Measurements from ENCODE around the genes FCHSD2, P2RY2, UCP3, KCNE3 and TPBGL.

DNA sequence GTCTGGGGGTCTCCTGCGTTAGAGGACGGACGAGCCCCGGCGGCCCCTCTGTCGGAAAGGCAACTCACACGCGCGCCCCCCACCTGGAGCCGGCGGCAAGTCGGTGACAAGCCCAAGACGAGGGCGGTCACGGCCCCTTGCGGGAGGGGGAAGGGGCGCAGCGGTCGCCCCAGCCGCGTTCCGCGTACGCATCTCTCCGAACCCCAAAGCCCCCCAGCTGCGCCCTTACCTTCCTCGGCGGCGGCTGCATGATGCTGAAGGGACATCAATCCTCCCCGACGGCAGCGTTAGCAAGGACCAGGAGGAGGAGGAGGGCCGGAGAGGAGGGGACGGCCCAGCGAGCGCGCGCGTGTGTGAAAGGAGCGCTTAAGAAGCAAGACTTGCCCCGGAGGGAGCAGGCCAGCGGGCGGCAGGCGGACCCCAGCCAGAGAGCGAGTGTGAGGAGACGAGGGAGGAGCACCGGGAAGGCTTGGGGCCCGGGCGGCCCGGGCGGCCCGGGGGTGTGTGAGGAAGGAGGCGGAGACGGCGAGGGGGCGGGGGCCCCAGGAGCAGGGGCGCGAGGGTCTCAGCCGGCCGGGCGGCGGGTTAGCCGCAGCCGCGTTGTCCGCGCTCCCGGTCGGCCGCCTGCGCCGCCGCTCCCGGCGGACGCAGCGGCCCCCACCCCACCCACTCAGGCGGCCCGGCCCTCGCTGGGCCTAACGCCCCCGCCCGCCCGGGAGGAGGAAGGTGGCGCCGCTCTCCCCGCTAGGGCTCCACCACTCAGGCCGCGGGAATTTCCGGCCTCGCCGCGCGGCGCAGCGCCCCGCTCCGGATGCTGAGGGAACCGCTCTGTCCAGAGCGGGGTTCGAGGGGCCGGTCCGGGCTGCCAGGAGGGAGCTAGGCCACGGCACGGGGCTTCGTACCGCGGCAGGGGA, at the start of gene FCHSD2:
FCHSD2 (minus strand) TSS at position 691 of the 914 bp plus-strand sequence.
- PRO-cap: unidirectional peak, plus-strand start at position 376 of the sequence; bidirectional peak, plus-strand start at position 427 of the sequence, minus-strand start at position 439 of the sequence; bidirectional peak, plus-strand start at position 835 of the sequence, minus-strand start at position 672 of the sequence

DNA sequence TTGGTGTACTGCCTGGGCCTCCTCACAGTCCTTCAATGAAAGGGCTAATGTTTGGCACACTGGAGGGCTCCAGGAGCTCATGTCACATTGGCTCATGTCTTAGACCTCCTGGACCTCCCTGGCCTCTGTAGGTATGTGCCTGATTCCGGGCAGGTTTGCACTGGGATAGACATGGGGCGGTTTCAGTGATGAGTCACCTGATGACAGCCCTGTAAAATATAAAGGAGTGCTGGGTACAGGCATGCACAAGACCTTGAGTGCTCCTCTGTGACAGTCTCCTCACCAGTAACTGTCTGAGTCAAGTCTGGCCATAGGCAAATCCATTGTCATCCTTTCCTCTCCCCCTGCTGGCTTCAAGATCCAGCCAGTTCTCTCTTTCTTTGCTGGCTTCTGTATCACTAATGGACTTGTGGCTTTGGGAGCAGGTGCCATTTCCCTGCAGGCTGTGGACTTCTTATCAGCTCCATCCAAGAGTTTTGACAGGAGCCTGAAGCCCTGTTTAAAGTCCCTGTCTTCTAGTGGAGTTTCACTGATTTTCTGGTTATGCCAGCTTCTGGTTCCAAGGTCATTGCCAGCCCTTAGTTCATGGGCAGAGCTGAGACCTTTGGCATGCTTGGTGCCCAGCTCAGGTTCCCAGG, 22.7 kb upstream of the P2RY2 start:
- PRO-cap: no peak

GRCh38 chr11:73218045-73219310, at the start of gene P2RY2:
Gene P2RY2, plus strand, starts transcription at chr11:73218281.
- PRO-cap: bidirectional peak, plus-strand start at chr11:73218284, minus-strand start at chr11:73218169

DNA sequence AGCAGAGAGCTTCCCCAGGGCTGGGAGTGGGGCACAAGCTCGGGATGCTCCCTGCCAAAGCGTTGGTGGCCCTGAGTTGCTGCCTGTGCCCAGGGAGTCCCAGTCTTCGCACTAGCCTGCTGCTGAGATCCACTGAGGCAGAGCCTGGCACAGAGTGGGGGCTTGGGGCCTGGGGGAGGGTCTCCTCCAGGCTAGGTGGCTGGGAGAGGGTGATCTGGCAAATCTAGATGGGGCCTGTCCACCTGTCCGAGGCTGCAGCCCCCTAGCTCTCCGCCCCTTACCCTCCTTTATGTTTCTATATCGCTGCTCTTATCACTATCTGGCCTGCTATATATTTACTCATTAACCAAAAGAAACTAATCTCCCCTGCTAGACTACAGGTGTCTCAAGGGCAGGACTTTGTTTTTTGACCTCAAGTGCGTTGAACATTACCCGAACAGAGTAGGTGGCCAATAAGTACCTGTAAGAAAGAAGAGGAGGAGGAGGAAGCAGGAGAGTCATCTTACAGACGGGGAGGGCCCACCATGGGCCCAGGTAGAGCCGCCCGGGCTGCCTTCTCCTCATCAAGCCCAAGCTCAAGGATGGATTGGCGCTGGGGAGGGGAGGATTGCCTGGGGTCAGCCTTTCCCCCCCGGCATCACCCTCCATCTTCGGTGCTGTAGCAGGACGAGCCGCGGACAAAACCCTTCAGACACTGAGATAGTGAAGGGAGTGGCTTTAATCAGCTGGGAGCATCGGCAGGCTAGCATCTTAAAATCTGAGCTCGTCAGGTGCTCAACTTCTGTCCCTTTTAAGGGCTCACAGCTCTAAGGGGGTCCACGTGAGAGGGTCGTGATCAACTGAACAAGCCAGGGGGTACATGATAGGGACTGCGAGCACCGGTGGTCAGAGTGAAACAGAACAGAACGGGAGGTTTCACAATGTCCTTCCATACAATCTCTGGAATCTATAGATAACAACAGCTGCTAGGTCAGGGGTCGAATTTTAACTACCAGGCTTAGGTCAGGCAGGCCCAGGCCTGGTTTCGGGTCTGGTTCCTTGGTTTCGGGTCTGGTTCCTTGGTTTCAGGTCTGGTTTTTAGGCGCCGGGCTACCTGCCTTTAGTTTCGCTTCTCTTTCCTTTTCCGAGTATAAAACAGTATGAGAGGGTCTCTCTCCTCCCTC, 1.1 kb upstream of the P2RY6 start:
- PRO-cap: no peak

GRCh38 chr11:73317580-73317914, 9.5 kb downstream of the ARHGEF17 start:
- PRO-cap: no peak

- PRO-cap: no peak
These were observed 28.0 kb downstream of the RELT start for GRCh38 chr11:73404129-73404762.

- PRO-cap: no peak
These were observed 973 bp downstream of the RAB6A start for GRCh38 chr11:73759592-73760609.

DNA sequence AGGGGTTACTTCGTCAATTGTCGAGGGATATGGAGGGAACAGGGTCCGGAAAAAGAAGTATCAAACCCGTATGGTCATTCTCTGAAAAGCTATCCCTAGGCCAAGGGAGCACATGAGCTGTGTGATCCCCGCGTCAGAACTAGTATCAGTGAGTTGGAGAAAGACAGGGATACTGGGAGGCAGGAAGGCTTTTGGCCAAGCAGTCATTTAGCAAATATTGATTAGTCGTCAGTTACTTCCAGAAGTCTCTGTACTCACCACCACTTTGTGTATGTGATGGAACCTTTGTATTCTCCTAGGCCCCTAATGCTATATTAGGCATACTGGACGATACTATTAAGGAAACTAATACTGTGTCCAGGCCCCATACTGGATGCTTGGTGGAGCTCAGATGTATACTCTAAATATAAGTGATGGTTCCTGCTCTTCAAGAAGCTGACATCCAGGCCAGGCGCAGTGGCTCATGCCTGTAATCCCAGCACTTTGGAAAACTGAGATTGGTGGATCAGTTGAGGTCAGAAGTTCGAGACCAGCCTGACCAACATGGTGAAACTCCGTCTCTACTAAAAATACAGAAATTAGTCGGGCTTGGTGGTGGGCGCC, 461 bp downstream of the PAAF1 start:
- PRO-cap: no peak

GRCh38 chr11:73971937-73972687, 10.5 kb downstream of the UCP2 start:
- PRO-cap: no peak

GRCh38 chr11:73972688-73973277, 9.9 kb downstream of the UCP2 start:
- PRO-cap: no peak

- PRO-cap: unidirectional peak, plus-strand start at chr11:73980478
These were observed 2.5 kb downstream of the UCP2 start for GRCh38 chr11:73979756-73980907.

GRCh38 chr11:74004673-74005013, 4.2 kb downstream of the UCP3 start:
- PRO-cap: no peak

DNA sequence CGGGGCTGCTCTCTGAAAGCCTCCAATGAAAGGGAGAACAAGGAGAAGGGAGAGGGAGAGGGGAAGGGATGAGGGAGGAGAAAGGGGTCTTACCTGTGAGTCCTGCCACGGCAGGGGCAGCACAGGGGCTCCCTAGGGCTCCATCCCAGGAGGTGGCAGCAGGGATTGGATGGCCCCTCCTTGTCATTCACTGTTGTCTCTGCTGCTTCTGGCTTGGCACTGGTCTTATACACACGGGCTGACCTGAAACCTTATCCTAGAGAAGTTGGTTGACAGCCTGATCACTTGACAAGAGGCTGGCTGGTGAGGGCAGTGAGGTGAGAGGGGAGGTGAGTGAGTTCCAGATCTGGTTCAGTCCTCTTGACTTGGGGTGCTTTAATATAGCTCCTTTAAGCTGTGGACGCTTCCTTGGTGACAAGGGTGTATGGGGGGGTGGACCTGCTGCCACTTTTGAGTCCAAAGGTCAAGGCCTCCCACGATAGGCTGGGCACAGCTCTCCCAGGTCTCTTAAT, at the start of gene UCP3:
UCP3 (minus strand) TSS at position 201 of the 512 bp plus-strand sequence.
- PRO-cap: no peak

DNA sequence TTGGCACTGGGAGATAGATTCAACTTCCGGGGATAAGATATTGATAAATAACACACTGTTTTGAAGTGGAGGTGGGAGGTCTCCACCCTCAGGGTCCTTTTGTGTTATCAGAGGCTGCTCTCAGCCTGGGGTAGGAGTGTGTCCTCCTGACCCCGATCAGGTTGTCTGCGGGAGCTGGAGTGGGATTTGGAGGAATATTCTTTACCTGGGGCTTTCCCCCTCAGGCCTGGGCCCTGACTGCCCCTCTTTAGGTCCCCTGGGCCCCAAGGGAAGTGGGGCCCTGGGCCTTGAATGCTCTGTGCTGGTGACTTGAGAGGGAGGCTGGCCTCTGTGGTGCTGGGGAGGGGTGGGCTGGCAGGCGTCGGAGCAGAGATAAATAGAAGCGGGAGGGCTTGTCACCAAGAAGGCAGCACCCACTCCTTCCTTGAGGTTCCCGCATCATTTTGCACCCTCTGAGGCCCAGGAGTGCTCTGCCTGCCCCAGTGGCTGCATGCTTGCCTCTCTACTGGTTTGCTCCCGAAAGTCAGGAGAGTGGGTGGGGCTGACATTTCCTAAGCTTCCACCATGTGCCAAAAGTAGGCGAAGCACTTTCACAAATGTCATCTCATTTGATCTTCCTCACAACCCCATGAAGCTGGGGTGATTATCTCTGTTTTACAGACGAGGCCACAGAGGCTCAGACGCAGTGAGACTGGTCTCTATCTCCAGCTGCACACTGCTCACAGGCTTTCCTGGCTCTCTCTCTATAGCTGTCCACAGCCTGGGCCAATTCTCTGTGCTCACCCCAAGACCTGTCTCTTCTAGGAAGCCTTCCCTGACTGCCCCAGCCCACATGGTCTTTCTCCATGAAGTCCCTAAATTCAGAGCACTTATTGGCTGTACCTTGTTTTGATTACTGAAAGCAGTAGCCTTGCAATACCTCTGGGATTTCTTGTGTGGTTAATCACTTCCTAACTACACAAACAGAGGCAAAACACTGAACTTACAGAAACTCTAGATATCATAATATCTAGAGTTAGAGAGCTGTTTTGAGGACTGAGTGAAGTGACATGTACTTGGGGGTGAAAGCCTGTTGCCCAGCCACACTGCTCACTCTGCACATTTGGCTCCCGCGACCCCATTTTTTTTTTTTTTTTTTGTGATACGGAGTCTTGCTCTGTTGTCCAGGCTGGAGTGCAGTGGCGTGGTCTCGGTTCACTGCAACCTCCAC, 2.6 kb upstream of the UCP3 start:
- PRO-cap: no peak

DNA sequence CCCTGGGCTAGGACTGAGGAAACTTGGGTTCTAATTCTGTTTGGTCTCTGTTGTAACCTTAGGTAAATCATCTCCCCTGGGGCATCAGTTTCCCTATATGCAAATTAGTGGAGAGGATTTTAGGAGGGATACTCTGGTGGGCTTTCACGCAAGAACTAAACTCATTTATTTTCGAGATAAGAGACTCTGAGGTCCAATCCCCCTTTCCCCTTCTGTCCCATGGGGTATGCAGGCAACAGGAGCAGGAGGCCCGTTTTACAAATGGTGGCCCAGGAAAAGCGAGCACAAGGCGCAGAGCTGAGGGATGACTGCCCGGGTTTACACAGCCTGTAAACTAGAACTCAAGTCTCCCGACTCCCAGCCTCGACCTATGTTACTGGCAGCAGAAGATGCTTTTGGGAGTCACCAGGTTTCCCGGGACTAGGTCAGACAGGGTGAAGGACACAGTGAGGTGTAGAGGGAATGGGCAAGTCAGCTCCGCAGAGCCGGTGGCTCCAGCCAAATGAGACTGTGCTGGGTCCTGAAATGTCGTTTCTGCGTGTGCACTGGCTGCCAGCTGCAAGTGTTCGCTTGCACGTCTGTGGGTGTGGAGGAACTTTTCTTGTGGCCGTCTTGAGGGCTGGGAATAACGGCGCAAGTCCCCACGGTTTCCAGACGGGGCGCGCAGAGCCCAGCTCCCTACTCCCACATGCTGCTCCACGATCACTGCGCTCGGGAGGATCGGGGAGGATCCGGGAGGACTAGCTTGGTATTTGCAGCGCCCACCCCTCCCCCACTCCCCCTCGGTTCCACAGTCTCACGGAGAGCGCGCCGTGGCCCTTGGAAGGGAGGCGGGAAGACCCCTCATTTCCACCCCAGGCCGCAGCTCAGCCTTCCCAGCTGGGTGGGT, 603 bp downstream of the KCNE3 start:
- PRO-cap: no peak

- PRO-cap: no peak
These were observed at the start of gene KCNE3 for GRCh38 chr11:74467391-74468546. Gene KCNE3, minus strand, starts transcription at chr11:74467549.

DNA sequence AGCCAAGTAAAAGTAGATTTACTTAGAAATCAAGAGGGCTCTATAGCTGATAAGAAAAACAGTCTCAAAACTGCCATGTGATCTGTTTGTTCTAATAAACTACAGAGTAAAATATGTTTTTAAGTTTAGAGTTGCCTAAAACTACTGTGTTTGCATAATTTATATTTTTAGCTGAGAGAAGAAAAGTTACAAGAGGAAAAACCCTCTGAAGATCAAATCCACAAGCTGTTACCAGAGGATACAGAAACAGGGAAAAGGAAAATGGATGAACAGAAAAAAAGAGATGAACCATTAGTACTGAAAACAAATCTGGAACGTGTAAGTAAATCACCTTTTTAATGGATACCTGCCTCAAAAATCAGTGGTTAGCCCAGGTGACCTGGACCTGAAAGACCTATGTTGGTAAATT, 61.4 kb downstream of the RNF169 start:
- PRO-cap: no peak

DNA sequence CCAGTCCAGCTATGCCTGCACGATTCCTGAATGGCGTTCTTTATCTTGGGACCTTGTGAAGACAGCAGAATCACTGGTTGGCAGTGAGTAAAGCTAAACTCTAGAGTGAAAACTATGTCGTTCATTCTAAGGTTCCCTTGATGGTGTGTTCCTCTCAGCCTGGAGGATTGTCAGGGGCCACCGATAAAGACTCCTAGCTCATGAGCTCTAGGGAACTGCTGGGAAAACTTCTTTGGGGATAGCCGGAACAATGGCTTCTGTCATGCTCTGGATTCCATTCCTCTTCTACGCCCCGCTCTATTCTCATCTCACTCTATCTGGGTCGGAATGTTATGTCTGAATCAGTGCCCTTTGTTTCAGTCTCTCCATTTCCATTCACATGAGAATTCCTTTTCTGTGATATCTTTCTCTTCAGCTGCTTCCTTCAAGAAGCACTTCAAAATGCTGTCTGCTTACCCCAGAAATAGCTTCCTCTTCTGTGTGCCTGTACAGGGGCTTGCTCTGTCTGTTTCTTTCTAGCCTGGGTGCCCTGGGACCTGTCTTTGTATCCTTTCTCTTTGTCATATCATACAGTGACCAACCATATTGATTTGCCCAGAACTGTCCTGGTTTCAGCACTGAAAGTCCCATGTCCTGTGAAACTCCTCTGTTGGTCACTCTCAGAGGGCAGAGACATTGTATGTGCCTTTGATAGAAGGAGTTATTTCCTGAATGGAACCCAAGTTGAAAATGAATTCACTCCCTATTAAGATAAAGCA, 16.9 kb upstream of the SLCO2B1 start:
- PRO-cap: no peak

DNA sequence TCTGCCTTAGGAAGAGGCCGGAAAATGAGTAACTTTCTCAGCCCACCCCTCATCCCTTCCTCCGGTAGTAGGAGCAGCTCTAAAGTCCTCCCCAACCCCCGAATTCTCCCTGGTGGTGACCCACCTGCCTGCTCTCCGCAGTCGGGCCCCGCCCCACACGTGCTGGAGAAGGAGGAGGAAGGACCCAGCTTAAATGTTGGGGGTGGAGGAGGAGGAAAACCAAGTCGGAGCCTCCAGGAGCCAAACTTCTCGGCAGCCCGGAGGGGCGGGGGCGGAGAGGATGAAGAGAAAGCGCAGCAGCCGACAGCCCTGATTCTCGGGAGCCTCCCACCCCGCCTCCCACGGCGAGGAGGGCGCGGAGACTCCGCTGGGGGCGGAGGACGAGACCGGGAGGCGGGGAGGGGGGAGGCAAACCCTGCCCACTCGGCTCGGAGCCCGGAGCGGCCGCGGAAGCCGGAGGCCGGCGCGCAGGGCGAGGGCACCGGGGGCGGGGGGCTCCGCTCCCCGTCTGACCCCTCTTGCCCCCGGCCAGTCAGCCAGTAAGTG, at the start of gene TPBGL:
TPBGL (plus strand) TSS at position 422 of the 546 bp plus-strand sequence.
- PRO-cap: no peak

DNA sequence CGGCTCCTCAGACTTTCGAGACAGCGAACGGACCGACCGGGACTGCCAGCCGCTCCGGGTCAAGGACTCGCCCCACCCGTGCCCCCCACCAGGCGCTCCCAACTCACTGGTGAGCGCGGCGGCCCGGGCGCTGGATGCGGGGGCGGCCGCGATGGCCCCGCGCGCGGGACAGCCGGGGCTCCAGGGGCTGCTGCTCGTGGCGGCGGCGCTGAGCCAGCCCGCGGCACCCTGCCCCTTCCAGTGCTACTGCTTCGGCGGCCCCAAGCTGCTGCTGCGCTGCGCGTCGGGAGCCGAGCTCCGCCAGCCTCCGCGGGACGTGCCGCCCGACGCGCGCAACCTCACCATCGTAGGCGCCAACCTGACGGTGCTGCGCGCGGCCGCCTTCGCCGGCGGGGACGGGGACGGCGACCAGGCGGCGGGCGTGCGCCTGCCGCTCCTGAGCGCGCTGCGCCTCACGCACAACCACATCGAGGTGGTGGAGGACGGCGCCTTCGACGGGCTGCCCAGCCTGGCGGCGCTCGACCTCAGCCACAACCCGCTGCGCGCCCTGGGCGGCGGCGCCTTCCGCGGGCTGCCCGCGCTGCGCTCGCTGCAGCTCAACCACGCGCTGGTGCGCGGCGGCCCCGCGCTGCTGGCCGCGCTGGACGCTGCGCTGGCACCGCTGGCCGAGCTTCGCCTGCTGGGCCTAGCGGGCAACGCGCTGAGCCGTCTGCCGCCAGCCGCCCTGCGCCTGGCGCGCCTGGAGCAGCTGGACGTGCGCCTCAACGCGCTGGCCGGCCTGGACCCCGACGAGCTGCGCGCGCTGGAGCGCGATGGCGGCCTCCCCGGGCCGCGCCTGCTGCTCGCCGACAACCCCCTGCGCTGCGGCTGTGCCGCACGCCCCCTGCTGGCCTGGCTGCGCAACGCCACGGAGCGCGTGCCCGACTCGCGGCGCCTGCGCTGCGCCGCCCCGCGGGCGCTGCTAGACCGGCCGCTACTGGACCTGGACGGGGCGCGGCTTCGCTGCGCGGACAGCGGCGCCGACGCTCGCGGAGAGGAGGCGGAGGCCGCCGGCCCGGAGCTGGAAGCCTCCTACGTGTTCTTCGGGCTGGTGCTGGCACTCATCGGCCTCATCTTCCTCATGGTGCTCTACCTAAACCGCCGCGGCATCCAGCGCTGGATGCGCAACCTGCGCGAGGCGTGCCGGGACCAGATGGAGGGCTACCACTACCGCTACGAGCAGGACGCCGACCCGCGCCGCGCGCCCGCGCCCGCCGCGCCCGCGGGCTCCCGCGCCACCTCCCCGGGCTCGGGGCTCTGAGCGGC, 777 bp downstream of the TPBGL start:
- PRO-cap: no peak

All from SP-49 (cell line).